Hematopoietic multipotent progenitor cell (in vitro differentiated cells): ENCODE data around the gene SLC7A11.

GRCh38 chr4:128870897-128871312 is 61.4 kb downstream of the JADE1 start:
- CAGE, long polyA plus RNA: no peak

DNA sequence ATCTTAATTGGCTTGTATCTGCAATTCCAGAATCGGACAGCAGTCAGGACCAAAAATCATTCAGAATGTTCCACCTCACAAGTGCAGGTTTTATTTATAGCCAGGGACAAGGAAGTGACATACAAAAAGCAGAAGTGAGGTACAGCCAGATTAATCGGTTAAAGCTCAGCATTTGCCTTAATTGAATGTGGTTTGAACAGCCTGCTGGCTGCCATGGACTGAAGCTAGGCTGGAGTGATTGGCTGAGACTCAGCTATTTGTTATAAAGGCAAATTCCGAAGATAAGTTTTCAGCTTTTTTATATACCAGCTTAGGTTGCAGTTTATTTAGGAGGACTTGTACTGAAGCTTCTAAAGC is 932.6 kb downstream of the C4orf33 start:
- CAGE, long polyA plus RNA: no peak

DNA sequence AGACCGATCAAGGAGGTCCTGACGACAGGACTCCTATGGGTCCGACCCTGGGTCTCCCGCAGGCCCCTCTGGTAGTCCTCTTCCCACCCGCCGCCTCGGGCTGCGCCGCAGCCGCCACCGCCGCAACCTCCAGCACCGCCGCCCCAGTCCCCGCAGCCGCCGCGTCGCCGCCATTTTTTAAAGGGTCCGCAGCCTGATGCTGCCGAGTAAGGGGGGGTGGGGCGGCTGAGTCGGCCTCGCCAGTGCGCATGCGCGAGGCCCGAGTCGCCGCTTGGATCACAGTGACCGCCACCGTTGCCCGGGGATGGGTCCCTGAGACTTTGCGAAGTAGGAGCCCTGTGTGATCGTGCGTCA is 1421.8 kb upstream of the PCDH10 start:
- CAGE, long polyA plus RNA: no peak

- CAGE, long polyA plus RNA: no peak
These were observed 1072.0 kb upstream of the PCDH10 start for GRCh38 chr4:132077142-132077422.

DNA sequence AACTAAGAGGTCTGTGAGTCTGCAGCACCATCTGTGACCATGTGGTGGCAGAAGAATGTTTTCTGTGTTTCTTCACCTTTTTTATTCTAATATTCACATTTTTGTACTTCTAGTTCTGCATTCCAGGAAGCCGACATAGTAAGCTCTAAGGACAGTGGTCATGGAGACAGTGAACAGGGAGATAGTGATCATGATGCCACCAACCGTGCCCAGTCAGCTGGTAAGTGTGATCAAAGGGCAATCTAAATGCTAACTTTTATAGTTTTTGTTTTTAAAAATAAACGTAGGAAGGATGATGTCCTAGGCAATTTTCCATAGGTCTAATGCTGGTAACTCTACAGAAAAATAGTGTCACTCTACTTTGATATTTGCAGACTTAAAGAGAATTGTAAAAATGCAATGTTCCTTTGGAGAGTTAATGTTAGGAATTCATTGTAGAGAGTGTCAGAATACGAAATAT is 5.7 kb downstream of the PCDH10 start:
- CAGE, long polyA plus RNA: no peak

GRCh38 chr4:134327193-134328578 is 126.1 kb upstream of the PABPC4L start:
- CAGE, long polyA plus RNA: no peak

DNA sequence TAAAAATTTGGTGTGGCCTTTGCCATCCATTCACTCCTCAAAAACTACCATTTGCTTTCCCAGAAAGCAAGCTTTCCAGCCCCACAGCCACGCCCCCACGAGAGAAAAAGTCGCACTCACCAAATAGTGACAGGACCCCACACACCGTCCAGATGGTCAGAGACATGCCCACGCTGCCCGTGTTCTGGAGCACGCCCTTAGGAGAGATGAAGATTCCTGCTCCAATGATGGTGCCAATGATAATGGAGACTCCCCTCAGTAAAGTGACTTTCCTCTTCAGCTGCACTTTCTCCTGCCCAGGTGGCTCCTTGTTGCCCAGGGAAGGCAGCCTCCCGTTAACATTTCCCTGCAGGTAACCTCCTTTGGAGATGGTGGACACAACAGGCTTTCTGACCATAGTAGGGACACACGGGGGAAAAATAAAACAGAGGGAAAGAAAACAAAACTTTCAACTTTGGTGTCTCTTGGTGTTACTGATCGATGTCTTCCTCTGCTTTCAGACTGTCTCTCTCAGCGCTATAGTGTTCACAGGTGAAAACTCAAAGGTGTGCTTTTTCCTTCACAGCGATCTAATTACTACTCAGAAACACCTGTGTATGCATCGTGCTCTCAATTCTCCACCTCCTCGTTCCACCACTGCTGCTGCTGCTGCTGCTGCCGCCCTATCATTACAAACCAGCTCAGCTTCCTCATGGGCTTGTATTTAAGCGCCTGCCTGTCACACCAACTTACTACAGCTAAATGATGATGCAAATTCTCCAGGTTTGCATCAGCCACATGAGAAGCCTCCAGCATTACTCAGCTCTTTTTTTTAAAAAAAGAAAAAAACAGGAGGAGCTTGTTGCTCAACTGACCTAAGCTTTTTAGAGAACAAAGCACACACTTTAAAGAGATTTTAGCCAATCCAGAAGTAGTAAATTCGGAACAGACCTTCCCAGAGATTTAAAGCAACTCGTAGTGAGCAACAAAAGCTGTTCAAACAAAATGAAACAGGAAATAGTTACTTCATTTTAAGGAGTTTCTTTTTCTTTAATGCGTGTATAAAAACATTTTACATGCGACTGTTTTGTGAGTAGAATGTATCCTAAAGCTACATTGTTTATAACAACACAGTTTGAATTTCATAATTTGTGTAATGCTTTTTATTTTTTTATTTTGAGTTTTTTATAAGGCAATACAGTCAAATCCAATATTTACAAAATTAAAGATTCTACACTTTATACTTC is at the start of gene SLC7A11:
SLC7A11 (minus strand) TSS at position 677 of the 1,226 bp plus-strand sequence.
- CAGE, long polyA plus RNA: no peak

DNA sequence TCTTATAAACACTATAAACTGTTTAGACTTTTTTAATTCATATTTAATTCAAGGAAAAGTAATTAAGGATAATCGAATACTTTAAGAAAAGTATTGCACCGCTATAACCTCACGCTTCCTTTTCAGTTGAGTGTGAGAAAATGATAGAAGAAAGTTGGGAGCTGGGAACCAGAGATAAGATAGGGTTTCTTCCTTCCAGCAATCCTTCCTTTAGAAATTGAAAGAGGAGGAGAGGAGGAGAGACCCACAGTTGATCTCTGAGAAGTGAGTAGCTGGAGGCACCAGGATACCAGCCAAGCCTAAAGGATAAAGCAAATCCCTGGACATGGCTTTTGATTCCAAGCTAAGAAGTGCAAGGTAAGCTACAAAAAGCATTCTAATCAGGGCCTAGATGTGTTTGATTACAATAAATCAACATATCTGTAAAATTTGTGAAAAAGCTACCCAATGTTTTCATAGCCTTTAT is 242.2 kb upstream of the NOCT start:
- CAGE, long polyA plus RNA: no peak

DNA sequence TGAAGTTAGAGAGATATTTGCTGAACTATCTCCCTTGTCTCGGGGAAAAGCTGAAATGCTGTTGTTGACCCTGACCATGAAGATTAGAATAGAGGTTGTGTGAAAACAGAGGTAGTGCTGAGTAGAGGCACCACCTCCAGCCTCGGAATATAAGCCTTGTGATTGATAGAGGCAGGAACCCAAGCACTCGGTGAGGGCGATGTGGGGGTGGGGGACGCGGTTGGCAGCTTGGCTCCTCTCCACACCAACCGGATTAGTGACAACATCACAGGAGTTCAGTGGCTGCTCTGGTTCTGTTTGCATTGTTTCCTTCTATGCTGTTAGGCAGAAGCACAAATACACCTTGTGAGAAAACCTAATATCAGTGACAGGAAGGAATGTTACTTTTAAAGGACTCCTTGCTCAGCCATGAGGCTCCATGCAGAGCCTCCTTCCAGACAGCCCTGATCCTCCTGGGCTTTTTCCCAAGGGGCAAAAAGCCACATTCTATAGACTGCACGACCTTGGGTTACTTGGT is 150.6 kb upstream of the NOCT start:
- CAGE, long polyA plus RNA: no peak

DNA sequence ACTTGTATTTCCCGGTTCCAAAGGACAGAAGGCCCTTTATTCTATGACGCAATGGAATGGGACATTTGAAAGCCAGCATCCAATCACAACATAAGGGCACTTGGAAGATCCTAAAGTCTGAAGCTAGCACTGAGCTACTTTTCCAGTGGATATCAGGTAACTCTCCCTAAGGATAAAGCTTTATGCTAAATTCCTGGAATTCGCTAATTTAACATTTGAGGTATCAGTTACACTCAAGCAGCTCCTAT is 75.5 kb upstream of the NOCT start:
- CAGE, long polyA plus RNA: no peak

DNA sequence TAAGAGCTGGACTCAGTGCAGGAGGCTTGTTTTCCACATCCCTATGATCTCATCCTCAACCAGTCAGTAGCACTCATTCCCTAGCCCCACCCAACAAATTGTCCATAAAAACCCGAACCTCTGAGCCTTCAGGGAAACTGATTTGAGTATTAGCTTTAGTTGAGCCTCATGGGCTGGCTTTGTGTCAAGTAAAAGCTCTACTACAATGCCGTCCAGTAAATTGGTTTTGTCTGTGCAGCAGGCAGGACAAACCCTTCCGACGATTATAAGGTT is 7.8 kb upstream of the NOCT start:
- CAGE, long polyA plus RNA: no peak

DNA sequence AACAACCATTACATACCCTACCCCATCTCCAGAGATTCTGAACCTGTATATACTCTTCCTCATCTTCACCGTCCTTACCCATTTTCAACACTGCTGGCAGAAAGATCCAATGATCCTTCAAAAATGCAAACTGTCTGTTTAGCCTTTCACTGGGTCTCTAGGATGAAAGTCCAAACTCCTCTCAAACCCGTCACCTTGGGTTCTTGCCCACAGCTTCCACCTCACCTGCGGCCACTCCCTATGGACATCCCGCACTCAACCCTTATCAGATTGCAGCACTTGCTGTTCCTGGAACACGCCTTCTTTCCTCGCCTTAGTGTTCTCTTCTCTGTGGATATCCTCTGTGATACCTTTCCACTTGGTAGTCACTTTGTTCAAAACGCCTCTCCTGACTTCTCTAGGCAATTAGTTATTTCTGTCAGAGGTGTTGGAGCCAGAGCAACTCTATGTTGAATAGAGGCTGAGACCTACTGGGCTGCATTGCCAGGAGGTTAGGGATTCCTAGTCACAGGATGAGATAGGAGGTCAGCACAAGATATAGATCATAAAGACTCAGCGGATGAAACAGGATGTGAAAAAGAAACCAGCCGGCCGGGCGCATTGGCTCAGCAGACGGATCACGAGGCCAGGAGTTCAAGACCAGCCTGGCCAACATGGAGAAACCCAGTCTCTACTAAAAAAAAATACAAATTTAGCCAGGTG is 4.2 kb upstream of the NOCT start:
- CAGE, long polyA plus RNA: no peak

DNA sequence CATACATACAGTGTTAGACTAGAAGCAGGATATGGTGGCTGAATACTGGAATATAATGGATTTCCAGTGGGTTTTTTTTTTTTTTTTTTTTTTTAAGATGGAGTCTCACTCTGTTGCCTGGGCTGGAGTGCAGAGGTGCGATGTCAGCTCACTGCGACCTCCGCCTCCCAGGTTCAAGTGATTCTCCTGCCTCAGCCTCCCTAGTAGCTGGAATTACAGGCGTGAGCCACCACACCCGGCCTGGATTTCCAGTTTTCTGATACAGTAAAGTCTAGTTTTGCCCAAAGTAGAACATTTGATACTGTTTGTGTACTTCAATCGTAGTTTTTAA is 33.7 kb downstream of the NOCT start:
- CAGE, long polyA plus RNA: no peak

- CAGE, long polyA plus RNA: no peak
These were observed 8.7 kb downstream of the ELF2 start for GRCh38 chr4:139168185-139168821.

DNA sequence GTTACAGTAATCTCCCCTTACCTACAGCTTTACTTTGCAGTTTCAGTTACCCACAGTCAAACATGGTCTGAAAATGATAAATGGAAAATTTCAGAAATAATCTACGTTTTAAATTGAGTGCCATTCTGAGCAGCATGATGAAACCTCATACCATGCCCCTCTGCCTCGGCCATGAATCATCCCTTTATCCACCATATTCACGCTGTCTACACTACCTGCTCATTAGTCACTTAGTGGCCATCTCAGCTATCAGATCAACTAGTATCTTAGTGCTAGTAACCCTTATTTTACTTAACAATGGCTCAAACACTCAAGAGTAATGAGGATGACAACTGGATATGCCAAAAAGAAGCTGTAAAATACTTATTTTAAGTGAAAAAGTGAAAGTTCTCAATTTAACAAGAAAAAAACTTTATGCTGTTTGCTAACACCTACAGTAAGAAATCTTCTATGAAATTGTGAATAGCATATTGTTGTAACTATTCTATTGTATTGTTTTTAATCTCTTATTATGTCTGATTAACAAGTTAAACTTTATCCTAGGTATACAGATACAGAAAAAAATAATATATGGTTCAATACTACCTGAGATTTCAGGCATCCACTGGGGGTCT is 4.7 kb downstream of the ELF2 start:
- CAGE, long polyA plus RNA: no peak

- CAGE, long polyA plus RNA: no peak
These were observed 1.2 kb upstream of the RAB33B start for GRCh38 chr4:139452721-139453042.

DNA sequence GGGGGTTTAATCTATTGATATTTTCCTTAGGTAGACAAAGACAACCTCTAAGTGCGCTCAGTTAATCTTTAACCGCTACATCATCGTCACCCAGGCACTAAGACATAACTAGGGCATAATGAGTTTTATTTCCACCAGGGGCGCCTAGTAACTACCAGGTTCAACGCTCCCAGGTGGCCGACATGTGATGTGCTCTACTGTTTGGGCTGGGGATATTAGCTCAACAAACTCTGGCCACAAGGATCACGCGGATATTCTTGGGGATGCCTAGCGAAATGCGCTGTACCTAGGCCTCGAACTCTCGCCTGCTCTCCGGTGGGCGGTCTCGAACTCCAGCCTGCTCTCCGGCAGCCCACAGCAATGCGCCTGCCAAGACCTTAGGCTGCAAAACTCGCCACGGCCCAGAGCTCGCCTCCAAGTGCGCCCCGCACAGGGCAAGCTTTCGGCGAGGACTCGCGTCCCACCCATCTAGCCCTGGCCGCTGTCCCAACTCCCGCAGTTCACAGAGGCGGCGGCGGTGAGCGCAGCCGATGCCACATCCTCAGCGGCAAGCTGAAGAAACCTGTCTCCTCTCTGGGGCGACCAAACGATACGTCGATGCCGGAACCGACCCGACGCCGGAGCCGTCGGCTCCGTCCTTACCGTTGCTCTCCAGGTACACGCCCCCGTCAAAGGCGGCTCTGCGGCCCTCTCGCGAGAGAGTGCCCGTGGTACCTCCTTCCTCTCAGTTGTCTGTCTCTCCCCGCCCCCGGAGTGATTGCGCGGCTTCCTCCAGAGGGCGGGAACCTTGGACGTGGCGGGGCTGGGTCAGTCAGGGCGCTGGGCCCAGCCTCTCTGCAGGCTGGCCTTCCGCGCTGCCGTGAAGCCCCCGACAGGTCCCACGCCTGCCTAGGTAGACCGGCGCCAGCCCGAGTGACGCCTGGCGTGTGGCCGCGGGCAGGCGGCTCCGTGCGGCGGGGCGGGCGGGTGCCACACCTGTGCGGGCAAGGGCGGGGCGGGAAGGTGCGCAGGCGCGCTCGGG is 568 bp upstream of the RAB33B start:
- CAGE, long polyA plus RNA: no peak

DNA sequence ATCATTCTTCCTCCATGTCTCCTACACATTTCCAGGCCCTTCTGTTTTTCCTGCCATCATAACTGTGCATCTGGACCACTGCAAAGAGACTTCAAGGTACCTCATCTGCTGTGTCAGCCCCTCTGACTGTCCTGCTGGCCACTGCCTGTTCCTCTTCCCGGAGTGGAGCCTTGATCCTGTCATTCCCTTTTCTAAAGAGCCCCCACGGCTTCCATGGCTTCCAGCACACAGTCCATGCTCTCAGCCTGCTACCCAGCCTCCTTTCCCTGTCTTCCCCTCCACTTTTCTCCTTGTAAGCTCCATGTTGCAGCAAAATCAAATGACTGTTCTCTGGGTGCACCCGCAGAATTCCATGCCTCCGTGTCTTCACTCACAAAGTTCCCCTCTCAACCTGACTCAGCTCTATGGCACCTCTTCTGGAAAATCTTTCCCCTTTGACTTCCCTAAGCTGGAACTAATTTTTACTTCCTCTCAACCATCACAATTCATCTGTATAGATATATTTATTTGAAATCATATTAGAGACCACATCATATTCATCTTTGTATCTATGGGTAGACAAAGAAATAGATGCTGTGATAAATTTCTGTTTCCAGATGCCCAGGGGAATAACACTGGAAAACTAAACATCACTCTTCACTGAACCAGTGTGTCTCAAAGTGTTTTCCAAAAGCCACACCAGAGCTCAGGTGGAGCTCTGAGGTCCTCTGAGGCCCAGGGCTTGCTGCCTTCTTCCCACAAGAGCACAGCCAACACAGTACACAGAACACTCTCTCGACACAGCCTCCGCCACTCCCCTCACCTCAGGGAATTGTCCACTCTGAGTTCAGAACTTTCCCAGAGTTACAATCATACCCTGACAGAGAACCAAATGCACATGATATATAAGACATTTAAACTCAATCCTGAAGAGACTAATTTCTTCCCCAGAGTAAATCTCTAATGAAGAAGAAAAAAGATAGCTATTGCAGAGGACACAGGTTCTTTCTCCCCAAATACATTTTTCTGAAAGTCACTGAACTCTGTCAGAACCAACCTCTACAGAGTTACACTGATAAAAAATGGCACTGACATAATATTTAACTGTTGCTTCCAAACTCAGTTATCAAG is 3.3 kb downstream of the SETD7 start:
- CAGE, long polyA plus RNA: no peak

DNA sequence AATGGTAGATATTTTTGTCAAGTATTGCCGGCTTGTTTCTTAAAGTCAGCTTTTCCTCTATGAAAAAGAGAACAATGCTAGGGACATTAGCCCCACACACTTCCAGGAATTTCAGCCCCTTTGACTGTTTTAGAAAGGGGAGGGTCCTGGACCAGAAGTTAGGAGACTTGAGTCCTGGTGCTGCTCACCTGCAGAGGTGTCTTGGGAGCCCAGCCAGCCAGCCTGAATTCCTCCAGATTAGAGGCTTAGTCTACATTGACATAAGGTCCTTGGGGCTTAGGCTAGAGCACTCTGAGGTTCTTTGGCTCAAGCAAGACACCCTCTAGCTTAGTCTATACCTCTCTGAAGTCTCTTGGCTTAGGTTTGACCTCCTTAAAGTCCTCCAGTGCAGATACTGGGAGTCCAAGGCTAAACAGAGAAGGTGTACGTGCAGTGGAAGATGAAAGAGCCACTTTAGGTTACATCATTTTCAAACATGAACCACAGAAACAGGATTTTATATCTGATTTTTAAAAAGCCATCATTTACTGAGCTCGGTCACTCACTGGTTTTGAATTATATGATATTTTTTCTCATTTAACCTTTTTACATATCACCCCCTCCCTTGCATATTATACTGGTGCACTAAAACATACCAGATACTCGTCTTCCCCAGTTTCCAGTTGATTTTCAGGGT is 1.7 kb upstream of the SETD7 start:
- CAGE, long polyA plus RNA: no peak

DNA sequence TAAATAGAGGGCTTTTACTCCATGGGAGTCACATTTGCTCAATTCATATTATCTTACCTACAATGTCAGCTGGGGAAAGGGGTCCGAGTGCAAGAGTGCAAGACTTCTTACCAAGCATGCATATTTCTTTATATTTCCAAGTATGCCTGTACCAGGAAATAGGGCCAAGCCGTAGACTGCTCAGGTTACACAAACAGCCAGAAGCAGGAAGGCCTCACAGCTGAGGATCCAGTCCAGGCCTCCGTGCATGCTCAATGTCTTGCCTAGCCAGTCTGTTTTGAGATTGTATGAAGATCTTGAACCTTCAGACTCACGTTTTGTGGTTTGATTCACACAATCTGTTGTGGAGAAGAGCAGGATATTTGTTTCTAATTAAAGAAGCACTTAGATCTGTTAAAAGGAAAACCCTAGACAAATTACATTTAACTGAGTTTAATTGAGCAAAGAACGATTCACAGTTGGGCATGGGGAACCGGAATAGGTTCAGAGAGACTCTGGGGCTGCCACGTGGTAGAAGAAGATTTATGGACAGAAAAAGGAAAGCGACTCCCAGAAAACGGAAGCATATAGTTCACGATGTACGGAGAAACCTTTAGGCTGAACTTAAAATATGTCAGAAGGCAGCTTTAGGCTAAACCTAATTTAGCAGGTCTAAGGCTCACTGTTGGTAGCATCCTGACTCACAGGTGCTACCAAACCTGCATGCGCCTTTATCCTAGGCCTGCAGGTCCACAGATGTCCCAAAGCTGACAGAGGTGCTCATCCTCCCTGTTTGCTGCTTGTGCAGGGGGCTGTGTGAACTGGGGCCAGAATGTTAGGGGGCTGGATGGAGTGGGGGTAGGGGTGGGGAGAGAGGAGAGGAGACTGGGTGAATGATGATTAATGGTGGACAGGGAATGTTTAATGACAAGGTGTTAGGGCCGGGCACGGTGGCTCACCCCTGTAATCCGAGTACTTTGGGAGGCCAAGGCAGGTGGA is 1.3 kb downstream of the MGST2 start:
- CAGE, long polyA plus RNA: no peak